Heart right ventricle (tissue), 2 donors: ENCODE results near the gene MYPN.

DNA sequence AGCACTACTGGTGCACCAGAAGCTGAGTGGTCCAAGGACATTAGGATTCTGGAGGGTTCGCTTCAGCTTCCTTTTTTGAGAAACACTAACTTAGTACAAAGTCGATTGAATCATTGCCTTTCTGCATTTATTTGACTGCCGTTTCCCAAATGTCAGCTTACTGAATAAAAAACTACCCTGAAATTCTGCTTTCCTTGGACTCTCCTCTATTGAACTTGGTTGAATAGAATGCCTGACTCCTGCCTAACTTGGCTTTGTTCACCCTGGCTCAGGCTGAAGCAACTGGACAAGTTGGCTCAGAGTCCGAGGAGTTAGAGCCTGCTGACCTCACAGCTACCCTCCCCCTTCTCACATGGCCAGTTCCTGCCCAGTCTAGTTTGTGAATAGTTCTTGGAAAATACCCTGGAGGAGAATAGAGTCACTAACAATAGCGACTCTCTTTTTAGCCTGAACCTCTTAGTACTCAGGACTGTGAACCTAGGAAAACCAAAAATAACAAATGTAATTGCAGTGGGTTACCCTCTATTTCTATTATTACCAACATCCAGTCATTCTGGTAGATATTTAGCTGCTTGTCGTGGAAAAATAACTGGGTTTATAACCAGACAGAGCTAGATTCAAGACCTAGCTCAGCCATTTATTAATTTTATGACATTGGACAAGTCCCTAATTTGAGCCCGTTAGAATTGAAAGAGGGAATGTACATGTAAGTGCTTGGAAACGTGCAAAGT lies 17.3 kb upstream of the NRBF2 start:
- PRO-cap, 2 experiments: peak in 2 of 2 experiments; most common plus-strand start position 592 of the sequence (in 1); most common minus-strand start position 284 of the sequence (in 2)

DNA sequence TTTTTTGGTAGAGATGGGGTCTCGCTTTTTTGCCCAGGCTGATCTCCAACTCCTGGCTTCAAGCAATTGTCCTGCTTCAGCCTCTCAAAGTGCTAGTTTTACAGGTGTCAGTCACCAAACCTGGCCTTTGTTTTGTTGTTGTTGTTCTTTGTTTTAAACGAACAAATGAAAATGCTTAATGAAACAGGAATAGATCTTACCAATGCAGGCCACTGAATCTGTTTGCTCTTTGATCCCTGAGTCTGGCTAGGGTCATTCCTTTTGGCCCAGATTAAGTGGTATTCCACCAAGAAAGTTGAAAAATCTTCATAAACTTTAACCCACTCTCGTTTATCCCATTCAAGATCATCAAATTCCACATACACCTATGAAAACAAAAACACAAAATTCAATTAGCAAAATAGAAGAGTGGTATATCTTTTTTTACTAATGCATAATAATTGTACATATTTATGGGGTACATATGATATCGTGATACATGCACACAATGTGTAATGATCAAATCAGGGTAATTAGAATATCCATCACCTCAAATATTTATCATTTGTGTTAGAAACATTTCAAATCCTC lies 85.6 kb downstream of the JMJD1C start:
- PRO-cap, 2 experiments: no peak in any of the 2 experiments

GRCh38 chr10:63465019-63465806 lies 564 bp downstream of the JMJD1C start:
- PRO-cap, 2 experiments: peak in 1 of 2 experiments; most common plus-strand start chr10:63465244 (in 1)

GRCh38 chr10:67230494-67231429 lies 304.9 kb downstream of the LRRTM3 start:
- PRO-cap, 2 experiments: no peak in any of the 2 experiments

- PRO-cap, 2 experiments: peak in 1 of 2 experiments; most common minus-strand start chr10:67665649 (in 1)
Measured at GRCh38 chr10:67665494-67665884, 30.5 kb downstream of the CTNNA3 start.

GRCh38 chr10:67763273-67763793 lies 67.3 kb upstream of the CTNNA3 start:
- PRO-cap, 2 experiments: peak in 2 of 2 experiments; most common plus-strand start chr10:67763684 (in 2); most common minus-strand start chr10:67763603 (in 1)

DNA sequence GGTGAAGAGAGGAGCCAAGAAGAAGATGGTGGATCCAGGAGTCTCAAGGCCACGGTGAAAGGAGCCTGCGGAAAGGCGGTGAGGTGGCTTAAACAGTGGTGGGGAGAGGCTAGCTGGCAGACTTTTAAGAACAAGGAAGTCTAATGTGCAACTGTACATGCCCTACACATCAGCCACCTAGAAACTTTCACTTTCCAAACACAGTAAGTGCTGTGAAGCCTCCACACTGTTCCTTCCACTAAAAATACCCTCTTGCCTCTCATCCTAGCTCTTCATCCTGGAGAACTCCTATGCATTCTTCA lies 54.4 kb downstream of the DNAJC12 start:
- PRO-cap, 2 experiments: no peak in any of the 2 experiments

GRCh38 chr10:67904326-67904761 lies 19.9 kb downstream of the SIRT1 start:
- PRO-cap, 2 experiments: no peak in any of the 2 experiments

GRCh38 chr10:67998636-67999381 lies 76.3 kb downstream of the HERC4 start:
- PRO-cap, 2 experiments: no peak in any of the 2 experiments

DNA sequence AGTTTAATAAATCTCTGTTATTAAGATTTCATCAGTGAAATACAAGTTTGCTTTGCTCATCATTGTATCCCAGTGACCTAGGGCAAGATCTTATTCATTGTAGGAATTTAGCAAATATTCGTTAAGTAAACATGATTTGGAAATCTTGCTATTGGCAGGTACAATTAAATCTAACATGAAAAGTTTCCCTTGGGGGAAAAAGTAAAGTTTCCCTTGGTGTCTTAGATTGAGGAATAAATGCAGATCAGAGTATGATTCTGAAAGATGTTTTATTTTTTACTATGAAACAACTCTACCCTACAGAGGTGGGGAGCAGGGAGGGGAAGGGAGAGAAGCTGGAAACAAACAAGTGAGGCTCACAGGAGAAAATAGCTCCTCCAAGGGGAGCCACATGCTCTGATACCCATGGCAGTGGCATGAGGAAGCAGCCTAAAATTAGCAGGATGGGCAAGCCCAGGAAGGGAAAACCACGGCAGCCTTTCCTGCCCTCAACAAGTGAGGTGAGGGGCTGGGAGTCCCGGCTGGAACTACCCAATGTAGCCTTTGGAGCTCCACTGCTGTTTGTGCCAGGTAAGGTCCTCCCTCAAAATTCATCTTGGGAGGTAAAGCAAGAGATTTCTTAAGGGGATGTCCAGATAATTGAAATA lies 12.5 kb upstream of the HERC4 start:
- PRO-cap, 2 experiments: peak in 1 of 2 experiments; most common plus-strand start position 491 of the sequence (in 1); most common minus-strand start position 343 of the sequence (in 1)

DNA sequence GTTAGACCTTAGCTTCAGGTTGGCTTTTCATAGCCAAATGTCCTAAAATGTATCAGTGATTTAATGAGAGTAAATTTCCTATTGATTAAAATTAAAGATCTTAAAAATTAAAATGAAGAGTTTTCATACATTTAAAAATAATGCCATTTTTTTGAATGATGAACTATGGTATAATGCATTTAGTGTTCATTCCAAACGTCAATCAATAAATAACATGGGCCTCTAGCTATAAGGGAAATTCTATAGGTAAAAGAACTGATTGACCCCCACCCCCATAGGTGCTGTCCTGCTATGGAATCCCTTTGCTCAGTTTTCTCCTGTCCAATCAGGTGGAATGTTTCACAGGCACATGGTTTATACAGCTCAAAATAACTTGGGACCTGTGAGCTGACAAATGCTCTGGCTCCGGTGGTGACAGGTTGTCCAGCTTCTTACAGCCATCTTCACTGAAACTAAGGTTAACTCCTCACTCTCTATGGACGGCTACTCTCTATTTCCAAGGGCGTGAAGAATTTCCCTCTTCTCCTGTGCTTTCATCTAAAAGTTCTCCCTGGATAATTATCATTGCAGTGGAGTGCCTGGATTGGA lies at the start of gene MYPN:
TSS of gene MYPN (plus strand) at position 385 of the 588 bp plus-strand sequence.
- PRO-cap, 2 experiments: peak in 2 of 2 experiments; most common plus-strand start position 393 of the sequence (in 2); most common minus-strand start position 314 of the sequence (in 1)

DNA sequence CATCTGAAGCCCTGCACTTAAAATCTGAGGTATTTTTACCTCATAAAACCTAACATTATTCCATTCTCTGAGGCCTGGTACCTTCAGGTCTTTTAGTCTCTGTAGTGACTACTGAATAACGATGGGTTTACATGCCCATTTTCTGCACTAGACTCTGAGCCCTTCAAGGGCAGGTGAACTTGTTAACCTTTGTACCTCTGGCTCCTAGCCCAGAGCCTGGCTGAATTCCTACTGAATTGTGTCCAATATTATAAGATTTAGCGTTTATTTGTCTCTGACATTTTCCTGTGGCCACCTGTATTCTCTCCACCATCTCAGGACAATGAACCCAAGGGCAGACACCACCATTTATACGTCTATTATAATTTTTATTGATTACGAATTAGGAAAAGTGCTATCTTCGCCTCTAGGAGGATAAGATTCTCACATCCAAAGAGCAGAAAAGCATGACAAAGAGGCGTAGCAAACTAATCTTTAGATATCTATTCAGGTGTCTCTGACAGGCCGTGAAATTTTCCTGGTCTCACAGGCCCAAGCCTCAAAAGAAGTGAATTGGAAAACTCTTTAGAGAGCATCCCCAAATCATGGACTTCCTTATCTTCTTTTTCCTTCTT lies 27.9 kb upstream of the HNRNPH3 start:
- PRO-cap, 2 experiments: no peak in any of the 2 experiments

GRCh38 chr10:68959771-68960362 lies 3.9 kb downstream of the DDX21 start:
- PRO-cap, 2 experiments: no peak in any of the 2 experiments

DNA sequence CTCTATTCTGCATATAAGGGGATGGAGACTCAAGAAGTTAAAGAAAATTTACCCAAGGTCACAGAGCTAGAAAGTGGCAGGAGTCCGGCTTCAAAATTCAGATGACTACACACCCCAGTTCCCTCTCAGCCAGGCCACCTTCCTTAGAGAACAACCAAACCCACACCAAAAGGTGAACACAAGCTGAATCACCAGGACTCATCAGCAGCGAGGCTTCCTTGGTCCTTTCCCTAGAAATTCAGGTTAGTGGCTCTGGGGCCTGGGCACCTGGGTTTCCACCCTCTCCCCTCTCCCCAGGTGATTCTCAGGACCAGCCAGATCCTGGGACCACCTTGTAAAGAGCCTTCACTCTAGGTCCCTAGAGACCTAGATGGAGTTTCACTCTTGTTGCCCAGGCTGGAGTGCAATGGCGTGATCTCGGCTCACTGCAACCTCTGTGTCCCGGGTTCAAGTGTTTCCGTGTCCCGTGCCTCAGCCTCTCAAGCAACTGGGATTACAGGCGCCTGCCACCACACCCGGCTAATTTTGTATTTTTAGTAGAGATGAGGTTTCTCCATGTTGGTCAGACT lies 40.4 kb upstream of the SRGN start:
- PRO-cap, 2 experiments: no peak in any of the 2 experiments

DNA sequence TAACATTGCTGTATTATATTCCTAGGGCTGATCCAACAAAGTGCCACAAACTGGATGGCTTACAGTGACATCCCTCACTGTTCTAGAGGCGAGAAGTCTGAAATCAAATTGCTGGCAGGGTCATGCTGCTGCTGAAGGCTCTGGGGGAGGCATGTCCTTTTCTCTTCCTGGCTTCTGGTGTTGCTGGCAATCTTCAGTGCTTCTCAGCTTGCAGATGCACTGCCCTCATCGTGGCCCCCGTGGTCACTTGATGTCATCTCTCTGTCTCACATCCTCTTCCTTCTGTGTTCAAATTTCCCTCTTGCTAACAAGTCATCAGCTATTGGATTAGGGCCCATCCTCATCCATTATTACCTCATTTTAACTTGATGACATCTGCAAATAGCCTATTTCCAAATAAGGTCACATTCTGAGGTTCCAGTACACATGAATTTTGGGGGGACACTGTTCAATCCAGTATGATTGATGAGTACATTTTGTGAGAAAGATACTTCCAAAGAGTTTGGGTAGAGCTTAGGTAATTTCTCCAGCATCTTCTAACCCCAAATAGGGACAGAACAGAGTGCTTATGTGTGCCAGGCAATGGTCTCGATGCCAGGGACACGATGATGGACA lies 36.6 kb upstream of the SRGN start:
- PRO-cap, 2 experiments: peak in 1 of 2 experiments; most common minus-strand start position 176 of the sequence (in 1)

- PRO-cap, 2 experiments: no peak in any of the 2 experiments
Measured at GRCh38 chr10:69180787-69181512, 916 bp downstream of the SUPV3L1 start.

DNA sequence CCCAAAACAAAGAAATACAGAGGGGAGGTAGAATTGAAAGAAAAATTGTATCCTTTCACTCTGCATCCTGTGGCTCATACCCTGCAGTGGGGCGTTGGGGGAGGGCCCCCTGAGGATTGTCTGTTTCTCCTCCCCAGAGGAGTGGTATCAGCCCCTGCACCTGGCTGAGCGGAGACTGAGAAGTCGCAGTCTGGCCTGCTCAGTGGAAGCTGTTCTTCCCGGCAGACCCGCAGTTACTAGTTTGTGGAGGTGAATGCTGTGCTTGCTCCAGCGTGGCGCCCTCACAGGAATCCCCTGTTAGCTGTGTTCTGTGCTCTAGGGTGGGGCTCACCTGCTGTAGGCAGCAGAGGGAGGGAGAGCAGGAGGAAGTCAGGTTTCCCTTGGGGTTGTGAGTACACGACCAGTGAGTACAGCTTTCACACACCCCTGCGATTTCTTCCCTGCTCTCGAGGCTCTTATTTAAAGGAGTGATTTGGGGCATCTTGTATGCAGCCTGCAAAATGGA lies 25.9 kb downstream of the HK1 start:
- PRO-cap, 2 experiments: no peak in any of the 2 experiments

DNA sequence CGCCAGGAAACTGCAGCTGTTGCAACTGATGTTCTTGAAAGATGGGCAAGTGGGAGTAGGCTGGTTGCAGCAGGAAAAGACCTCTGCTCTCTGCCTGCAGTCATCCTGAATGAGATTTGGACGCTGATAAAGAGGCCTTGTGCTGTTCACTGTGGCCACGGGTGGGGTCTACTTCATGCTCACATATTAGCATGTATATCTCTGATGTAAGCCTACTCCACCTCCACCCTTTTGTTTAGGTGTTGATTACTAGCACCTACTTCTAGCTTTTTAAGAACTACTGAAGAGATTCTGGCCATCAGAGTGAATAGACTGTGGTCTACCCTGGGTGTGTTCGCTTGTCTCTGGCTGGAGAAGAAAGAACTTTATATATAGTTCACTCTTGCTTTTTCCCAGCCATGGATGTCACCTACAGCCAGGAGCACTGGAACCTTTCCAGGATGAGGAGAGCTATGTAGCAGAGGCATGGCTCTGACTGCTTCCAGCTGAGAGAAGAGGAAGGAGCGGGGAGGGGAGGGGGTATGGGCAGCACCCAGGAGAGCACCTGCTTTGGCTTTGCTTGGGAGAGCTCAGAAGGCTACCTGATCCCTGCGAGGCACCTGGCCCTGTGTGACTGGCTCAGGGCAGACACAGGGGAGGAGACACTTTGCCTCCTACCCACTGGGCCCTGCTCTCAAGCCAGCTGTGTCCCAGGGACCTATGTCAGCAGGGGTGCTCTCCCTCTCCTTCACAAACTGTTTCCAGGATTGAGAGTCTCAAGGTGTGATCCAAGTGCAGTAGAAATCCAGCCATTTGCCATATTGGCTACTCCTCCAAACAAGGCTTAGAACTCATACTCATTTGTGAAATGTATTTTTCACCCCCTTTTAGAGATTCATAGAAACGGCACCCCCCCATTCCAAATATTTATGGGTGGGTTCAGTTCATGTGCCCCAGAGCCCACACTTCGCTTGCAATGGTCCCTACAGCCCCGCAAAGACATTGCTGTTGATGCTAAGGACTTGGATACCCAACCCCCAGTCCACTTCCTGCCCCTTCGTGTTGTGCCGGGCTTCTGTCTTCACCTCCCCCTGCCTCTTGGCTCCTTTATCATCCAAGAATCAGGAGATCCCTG lies 26.8 kb downstream of the HK1 start:
- PRO-cap, 2 experiments: no peak in any of the 2 experiments

DNA sequence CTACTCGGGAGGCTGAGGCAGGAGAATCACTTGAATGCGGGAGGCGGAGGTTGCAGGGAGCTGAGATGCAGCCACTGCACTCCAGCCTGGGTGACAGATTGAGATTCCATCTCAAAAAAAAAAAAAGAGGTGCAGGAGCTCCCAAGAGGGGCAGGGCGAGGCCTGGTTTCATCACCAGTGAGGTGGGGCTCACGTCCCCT lies 4.1 kb upstream of the TACR2 start:
- PRO-cap, 2 experiments: no peak in any of the 2 experiments

GRCh38 chr10:69472467-69473080 lies 21.3 kb downstream of the TSPAN15 start:
- PRO-cap, 2 experiments: no peak in any of the 2 experiments